Heart (tissue), 3 donors: ENCODE results near the gene VPS13D.

GRCh38 chr1:12157124-12158275 lies 9.3 kb upstream of the TNFRSF1B start:
- RAMPAGE, long total RNA, 2 experiments: no peak in any of the 2 experiments

- RAMPAGE, long total RNA, 2 experiments: no peak in any of the 2 experiments
These were observed 20.0 kb upstream of the VPS13D start for GRCh38 chr1:12209588-12210528.

- RAMPAGE, long total RNA, 2 experiments: start-site peak on the plus strand in 2 of 2 experiments, at chr1:12230027-12230103 at its widest, 393 to 749 reads per replicate
These were observed at the start of gene VPS13D for GRCh38 chr1:12229728-12230501. Gene VPS13D (plus strand): TSS chr1:12230030.

DNA sequence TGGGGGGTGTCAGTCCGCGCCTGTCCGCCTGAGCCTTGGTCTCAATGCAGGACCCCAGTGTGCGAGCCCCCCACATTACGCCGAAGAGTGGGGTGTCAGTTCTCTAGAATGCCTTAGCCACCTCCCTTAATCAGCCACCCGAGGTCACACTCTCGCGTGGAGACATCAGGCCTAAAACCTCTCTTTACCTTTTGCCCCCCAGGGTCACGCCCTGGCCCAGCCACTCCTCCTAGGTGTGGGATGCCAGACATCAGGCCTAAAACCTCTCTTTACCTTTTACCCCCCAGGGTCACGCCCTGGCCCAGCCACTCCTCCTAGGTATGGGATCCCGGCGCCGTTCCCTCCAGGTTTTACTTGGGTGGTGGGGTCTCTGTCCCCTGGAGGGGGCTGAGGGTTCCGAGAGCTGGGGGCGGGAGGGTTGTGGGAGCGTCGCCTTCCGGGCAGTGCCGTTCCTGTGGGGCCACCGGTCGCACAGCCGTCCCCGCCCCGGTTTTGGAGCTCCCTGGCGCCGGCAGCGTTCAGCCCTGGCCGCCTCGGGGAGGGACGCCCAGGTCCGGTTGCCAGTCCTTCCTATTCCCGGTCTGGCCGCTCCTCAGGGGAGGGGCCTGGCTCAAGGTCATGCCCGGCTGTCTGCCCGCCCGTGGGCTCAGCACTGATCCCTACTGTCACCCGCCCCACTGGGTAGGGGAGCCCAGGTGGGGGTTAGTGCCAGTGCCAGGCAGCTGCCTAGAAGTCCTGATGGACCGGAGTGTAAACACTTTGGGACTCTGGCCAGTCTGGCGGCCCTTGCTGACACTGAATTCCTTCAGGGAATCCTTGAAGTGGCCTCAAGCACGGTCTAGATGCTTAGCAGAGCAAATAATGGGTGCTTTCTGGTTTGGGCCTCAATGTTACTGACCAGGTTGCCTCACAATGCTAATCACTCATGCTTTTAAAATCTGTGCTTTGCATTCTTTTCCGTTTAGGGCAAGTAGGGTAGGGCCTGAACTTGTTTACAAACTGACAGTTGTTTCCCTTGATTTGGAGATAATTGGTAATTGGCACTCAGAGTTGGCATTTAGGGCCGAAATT lies 1.0 kb downstream of the VPS13D start:
- RAMPAGE, long total RNA, 2 experiments: no peak in any of the 2 experiments

- RAMPAGE, long total RNA, 2 experiments: no peak in any of the 2 experiments
These were observed 63.6 kb downstream of the VPS13D start for GRCh38 chr1:12293369-12293957.

GRCh38 chr1:12337790-12338437 lies 108.1 kb downstream of the VPS13D start:
- RAMPAGE, long total RNA, 2 experiments: no peak in any of the 2 experiments

DNA sequence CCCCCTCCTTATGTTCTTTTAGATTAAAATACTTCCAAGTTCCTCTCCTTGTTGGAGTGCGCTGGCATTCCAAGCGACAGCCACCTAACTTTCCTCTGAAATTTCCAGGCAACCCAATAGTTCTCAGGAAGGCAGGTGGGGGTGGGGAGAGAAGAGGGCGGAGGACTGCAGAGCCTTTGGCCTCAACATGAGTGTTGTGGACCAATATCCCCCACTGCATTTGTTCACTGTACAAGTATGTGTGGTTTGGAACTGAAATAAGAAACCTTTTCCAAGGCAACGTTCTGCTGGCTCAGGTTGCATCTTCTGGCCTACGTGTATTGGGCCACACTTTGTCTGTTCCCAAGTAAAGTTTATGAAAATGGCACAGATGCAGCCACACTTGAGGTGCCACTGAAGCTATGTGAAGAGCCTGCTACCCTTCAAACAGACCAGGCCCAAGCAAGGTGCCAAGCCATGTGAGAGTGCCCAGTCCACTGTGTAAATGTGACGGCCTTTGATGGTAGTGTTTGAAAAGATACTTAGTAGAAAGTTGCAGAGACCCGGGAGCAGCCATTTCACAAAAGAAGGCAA lies 153.3 kb downstream of the DHRS3 start:
- RAMPAGE, long total RNA, 2 experiments: no peak in any of the 2 experiments

- RAMPAGE, long total RNA, 2 experiments: no peak in any of the 2 experiments
These were observed 142.0 kb downstream of the DHRS3 start for GRCh38 chr1:12476028-12476445.

- RAMPAGE, long total RNA, 2 experiments: no peak in any of the 2 experiments
These were observed 109.3 kb downstream of the DHRS3 start for GRCh38 chr1:12508620-12509273.

DNA sequence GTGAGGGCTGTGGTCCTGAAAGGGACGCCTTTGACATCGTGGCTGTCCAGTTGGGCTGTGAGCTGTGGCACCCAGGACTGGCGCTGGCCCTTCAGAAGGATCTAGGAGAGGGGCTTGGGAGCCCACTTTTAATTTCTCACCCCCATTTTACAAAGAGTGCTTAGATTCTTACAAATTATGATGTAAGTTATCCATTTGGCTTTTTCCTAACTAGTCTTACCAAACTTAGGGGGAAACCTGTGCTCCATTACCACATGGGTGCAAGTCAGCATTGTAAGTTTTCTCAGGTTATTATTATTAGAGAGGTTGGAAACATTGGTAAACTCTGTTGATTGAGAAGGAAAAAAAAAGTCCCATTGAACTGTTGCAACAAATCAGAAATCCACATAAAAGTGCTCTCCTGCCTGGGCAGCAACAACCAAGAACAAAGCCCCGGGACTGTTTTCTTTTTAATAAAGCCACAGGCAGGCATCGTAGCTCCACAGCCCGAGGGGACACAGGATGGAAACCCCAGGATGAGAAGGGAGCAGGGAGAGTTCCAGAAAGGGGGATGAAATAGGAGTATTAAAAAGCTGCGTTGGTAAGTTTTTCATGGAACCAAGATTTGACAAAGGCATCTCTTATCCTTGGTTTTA lies 108.3 kb downstream of the DHRS3 start:
- RAMPAGE, long total RNA, 2 experiments: no peak in any of the 2 experiments

DNA sequence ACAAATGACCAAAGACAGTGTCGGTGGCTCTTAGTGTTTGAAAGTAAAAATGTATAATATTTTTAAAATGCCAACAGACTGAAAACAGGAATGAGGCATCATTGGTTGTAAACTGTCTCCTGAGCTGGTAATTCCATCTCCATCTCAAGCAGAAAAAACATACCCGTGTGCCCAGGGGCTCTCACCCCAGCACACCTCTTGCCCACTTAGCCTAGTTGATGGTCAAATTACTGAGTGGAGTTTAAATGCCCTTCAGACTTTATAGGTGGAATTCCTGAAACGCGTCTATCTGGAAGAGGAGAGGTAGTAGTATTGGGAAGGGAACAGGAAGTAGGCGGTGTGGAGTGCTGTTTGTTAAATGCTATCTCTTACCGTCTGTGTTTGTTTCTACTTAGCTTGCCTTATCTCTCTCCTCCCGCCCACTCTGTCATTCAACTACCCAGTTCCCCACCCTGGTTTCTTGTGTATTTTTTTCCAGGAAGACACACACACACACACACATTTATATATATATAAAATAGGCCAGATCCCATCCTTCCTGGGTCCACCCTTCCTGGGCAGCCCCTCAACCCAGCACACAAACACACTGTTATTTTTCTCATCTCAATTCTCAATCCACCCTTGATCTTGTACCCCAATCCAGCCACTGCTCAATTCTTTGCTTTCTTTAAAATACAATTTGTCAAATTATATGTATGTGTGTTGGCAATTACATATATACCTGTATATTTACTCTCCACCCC lies 88.7 kb downstream of the DHRS3 start:
- RAMPAGE, long total RNA, 2 experiments: no peak in any of the 2 experiments

DNA sequence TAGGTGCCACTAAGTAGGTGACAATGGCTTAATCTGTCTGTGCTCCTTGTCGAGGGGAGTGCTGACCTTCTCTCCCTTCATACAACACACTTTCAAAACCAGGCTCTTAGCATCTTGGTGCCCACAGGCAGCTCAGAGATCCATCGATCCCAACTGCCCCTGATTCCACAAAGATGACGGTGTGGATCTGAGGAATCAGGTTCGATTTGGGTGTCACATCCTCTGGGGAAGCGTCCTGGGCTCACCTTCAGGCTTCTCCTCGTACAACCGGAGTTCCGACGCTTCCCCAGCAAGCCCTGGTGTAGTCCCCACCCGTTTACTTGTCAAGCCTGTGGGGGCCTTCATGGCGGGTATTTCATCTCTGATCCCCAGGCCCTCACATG lies 48.0 kb downstream of the DHRS3 start:
- RAMPAGE, long total RNA, 2 experiments: no peak in any of the 2 experiments

GRCh38 chr1:12613003-12613791 lies 4.8 kb downstream of the DHRS3 start:
- RAMPAGE, long total RNA, 2 experiments: no peak in any of the 2 experiments

DNA sequence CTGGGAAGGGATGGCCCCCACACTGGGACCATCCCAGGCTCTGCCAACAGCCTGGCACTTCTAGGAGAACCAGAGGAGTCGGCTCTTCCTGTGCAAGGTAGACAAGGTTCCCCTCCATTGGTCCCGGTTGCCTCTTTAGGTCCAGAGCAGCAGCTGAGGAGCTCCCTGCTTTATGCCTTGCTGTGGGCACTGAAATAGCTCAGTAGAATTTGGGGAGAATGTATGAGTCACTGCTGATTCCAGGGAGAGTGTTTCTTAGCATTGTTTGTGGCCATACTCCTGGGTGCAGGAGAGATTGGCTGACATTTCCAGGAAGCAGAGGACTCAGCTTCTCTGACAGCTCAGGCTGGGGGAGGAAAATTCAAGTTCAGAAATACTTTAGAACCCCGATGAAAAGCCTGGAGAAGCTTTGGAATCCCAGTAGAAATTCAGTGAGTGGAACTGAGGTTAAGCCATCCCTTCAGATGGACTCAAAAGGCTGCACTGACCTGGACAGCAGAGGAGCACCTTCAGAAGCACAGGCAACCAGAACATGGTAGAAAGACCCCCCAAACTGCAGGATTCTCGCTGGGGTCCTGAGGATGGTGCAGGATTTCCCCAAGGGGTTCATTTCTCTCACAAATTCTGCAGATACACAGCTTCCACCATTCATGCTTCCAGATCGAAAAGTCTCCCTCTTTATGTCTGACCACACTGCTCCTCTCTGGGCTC lies 19.8 kb downstream of the PRAMEF1 start:
- RAMPAGE, long total RNA, 2 experiments: no peak in any of the 2 experiments

GRCh38 chr1:13543858-13544387 lies 30.1 kb upstream of the LRRC38 start:
- RAMPAGE, long total RNA, 2 experiments: no peak in any of the 2 experiments

GRCh38 chr1:13585250-13585819 lies 1.7 kb downstream of the PDPN start:
- RAMPAGE, long total RNA, 2 experiments: no peak in any of the 2 experiments

- RAMPAGE, long total RNA, 2 experiments: no peak in any of the 2 experiments
These were observed 34.3 kb upstream of the PRDM2 start for GRCh38 chr1:13665604-13666187.

- RAMPAGE, long total RNA, 2 experiments: no peak in any of the 2 experiments
These were observed 90.2 kb downstream of the PRDM2 start for GRCh38 chr1:13789738-13790965.

- RAMPAGE, long total RNA, 2 experiments: no peak in any of the 2 experiments
These were observed 201.0 kb downstream of the PRDM2 start for GRCh38 chr1:13900858-13901601.

- RAMPAGE, long total RNA, 2 experiments: no peak in any of the 2 experiments
These were observed 423.3 kb downstream of the PRDM2 start for GRCh38 chr1:14123267-14123624.